Sciatic nerve (tissue), 1 donor: ENCODE measurements around the genes WNT10A, CNPPD1, RETREG2 and DNPEP.

- PRO-cap: no peak
These were observed 3.2 kb downstream of the CXCR2 start for GRCh38 chr2:218128881-218129483.

DNA sequence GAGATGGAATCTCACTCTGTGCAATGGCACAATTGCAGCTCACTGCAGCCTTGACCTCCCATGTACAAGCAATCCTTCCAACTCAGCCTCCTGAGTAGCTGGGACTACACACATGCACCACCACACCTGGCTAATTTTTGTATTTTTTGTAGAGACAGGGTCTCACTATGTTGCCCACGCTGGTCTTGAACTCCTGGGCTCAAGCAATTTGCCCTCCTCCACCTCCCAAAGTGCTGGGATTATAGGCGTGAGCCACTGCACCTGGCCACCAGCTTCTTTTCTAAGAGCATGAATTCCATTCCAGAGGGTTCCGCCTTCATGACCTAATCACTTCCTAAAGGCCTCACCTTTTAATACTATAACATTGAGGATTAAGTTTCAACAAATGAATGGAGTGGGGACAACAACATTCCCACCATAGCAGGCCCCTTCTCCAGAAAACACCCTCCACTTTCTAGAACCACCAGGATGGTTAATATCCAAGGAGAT is 2.3 kb upstream of the TMBIM1 start:
- PRO-cap: no peak

DNA sequence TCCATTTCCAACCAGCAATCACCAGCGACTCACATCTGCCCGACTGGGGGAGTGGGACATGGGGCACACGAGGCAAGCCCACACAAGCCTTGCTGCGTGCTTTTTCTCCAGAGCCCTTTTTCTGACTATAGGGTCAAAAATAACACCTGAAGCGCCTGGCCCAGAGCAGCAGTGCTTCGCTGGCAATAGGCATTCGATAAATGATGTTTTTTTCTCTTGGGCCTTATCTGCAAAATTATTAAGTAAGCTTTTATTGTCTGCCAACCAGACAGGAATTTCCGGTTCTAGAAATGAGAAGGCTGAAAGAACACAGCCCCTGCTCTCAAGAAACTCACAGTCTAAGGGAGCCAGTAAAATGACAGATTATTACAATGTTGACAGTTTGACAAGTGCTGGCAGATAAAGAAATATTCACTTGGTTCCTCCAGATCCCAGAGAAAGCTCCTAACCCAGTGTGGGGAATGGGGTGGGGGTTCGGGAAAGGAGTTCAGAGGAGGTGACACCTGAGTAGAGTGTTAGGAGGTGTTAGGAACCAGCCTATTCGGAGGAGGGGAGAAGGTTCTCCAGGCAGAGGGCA is 2.8 kb upstream of the TMBIM1 start:
- PRO-cap: bidirectional peak, plus-strand start at position 414 of the sequence, minus-strand start at position 198 of the sequence

- PRO-cap: bidirectional peak, plus-strand start at chr2:218329939, minus-strand start at chr2:218329662
These were observed 26.5 kb upstream of the CATIP start for GRCh38 chr2:218329768-218330912.

DNA sequence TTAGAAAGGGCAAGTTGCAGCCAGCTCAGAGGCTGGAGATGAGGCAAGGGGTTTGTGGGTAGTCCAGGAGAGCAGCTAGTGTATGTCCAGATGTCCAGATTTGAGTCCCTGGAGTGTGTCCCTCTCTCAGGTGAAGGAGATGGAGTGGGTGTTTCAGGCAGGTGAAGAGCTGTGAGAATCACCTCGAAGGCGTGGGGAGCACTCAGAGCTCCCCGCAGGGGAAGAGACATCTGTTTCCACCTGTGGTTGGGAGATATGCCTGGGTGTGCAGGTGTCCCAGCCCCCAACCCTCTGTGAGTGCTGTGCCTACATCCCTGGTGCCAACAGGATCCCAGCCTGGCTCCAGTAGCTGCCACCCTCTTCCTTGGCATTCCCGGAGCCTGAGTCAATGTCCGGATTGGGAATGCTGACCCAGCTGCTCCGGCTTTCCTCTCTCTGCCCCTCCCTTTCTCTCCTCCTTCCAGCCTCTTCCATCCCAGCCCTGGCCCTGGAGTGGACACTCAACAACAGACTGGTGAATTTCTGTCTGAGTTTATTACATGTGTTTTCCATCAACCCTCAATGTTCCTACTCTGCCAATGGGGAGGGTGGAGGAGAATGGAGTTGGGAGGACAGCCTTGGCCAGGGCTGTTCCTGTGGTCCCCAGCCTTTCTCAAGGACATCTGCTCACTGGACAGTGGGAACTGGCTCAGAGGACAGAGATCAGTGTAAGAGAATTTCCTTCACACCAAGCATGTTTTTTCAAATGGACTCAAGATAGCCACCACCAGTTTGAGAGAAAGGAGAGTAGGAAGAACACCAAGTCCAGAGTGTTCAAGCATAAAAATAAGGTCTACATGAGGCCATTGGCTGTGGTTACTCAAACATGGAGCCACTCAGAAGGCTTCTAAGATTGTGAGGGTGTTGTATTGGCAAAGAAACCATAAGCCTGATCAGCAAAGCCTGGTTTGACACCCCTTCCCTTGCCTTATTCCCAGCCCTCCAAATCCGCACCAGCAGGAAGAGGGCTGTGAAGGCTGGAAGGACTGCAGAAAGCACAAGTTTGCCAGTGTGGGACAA is 27.1 kb upstream of the WNT6 start:
- PRO-cap: no peak

DNA sequence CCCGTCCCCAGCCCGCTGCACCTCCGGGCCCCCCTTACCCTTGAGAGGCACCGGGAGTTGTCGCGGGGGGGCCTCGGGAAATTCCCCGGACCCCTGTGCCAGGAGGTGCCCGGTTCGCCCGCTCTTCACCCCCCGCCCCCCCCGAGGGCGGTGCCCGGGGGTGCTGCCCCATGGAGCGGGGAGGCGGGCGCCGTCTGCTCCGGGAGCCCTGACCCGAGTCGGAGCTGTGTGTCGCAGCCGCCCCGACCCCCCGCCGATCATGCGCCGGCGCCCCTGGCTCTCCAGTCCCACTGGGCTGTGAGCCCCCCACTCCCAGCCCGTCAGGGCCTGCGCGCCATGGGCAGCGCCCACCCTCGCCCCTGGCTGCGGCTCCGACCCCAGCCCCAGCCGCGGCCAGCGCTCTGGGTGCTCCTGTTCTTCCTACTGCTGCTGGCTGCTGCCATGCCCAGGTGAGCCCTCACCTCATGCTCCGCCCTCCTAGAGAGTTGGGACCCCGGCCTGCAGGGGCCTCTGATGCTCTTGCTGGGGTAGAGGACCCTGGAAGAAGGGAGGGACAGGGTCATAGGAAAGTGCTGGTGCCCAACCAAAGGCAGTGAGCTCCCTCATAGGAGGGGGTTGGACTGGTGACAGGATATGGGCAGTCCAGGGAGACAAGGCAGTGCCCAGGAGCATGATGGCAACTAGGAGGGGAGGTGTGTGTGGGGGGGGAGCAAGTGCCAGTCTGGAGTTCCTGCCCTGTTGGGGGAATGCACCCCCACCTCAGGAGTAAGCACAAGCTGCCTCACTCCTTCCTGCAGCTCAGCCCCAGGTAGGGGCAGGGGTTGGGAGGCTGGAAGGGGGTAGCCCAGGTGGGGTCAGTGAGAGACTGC is at the start of gene WNT10A:
Gene WNT10A, plus strand, starts transcription at position 193 of the 869 bp plus-strand sequence.
- PRO-cap: no peak

- PRO-cap: no peak
These were observed 3.4 kb downstream of the FEV start for GRCh38 chr2:218981515-218981982.

DNA sequence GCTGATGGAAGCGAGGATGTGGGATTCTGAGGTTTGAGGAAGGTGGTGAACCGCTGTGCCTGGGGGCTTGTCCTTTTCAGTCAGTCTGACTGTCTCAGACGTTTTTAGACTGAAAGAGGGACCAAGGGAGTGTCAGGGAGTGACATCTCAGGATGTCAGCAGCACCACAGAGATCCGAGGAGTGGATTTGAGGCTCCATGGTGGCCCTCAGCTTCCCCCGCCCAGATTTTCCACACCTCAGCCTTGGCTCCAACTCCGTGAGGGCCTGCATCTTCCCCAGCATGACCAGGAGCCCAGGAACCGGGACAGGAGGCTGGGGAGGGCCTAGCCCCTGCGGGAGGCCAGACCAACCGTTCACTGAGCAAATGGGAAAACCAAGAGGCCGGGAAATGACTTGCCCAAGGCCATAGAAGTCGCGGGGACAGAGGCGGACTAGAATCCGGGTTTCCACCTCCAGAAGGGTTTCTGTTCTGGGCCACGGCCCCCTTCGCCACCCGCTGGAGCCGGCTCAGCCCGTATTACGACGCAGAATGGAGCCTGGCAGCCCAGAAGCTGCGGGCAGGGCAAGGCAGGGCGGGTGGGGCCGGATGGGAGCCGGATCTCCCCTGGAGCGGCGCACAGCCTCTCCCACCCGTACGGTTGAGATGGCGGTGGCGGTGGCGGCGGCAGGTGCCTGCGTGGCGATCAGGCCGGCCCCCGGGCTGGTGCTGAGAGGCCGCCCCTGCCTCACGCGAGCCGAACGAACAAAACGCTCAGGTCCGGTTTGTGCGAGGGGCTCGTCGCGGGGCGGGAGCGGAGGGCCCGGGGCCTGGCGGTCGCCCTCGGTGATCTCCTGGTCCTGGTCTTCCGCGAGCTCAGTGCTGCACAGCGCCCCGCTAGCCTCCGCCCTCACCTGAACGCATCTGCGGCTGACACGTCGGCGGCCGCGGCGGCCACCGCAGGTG is 8.0 kb upstream of the CRYBA2 start:
- PRO-cap: unidirectional peak, minus-strand start at position 834 of the sequence

GRCh38 chr2:219176543-219177547 is at the start of gene CNPPD1:
Gene CNPPD1 (minus strand): TSS chr2:219176925.
- PRO-cap: bidirectional peak, plus-strand start at chr2:219176984, minus-strand start at chr2:219176925; bidirectional peak, plus-strand start at chr2:219177068, minus-strand start at chr2:219177172

DNA sequence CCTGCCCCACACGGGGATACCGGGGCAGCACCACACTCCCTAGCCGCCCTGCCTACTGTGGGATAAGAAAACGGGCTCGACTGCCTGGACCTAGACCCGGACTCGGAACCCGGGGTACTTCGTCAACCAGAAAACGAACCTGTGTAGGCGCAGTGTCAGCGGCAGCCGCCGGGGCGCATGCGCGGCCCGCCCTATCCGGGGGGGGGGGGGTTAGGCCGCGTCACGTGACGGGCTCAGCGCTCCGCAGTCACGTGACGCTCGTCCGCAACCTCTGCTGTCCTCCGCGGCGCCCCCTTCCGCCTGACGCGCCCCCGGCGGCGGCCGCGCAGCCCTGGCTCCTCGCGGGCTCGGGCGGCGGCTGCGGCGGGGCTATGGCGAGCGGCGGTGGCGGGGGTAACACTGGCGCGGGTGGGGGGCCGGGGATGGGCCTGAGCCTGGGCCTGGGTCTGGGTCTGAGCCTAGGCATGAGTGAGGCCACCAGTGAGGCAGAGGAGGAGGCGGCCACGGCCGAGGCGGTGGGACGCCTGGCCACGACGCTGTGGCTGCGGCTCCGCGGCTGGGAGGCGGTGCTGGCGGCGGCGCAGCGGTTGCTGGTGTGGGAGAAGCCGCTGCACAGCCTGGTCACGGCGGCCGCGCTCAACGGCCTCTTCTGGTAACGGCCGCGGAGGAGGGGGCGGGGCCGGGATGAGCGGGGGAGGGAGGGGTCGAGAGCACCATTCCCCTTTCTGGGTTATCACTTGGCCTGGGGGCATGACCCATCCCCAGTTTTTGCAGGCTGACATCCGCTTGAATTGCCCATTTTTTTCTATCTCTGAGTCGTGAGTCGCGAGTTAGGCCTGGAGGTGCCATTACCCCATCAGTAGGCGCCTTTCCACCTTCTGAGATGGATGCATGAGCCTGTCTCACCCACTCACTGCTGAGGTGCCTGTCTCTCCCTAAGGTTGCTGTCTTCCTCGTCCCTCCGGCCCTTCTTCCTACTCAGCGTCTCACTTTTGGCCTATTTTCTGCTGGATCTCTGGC is at the start of gene RETREG2:
Gene RETREG2, plus strand, starts transcription at position 294 of the 1,020 bp plus-strand sequence.
- PRO-cap: bidirectional peak, plus-strand start at position 294 of the sequence, minus-strand start at position 167 of the sequence; unidirectional peak, minus-strand start at position 647 of the sequence

DNA sequence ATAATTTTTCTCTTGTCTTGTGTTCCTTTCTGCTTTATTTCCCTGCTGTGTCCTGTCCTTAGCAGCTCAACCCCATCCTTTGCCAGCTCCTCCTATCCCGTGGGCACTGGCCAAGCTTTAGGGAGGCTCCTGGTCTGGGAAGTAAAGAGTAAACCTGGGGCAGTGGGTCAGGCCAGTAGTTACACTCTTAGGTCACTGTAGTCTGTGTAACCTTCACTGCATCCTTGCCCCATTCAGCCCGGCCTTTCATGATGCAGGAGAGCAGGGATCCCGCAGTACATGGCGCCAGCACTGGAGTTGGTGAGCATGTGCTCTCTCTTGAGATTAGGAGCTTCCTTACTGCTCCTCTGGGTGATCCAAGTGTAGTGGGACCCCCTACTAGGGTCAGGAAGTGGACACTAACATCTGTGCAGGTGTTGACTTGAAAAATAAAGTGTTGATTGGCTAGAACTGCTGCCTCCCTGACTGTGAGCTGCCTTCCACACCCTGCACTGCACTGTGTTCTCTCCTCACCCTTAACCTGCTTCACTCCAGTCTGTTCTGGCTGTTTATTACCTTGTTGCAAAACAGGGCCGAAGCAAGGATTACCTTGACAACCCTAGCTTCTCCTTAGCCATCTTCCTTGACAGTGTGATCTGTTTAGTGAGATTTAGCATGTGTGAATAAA is 5.1 kb downstream of the RETREG2 start:
- PRO-cap: no peak

DNA sequence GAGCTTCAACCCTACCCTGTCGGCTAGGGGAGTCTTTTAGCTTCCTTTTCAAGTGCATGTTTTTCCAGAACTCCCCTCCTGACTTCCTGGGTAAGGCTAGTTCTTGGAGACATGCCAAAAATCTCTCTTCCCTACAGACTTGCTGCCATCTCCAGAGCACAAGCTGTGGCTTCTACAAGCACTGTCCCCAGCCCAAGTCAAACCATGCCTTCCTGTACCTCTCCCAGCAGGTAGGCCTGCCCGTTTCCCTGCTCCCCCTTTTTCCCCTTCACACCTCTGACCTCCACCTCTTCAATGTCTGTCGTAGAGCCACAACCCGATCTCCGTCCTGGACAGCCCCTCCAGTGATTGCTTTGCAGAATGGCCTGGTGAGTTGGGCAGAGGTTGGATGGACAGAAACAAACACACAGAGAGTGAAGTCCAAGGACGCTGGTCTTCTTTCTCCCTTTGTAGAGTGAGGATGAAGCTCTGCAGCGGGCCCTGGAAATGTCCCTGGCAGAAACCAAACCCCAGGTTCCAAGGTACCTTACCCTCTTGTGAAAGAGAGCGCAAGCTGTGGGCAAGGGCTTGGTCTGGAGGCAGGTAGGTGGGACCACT is 1.6 kb downstream of the ZFAND2B start:
- PRO-cap: no peak

GRCh38 chr2:219277656-219278656 is 1.2 kb upstream of the DNAJB2 start:
- PRO-cap: bidirectional peak, plus-strand start at chr2:219277950, minus-strand start at chr2:219277789

DNA sequence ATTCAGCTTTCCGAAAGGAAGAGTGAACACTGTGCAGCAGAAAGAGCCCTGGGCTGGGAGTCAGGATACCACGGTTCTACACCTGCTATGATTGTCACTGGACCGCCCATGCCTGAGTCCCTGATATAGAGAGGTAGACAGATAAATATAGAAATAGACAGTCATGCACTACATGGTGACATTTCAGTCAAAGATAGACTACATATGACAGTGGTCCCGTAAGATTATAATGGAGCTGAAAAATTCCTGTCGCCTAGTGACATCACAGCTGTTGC is 9.3 kb downstream of the DNPEP start:
- PRO-cap: no peak

GRCh38 chr2:219387537-219388055 is at the start of gene DNPEP:
Gene DNPEP (minus strand): TSS chr2:219387912.
- PRO-cap: unidirectional peak, minus-strand start at chr2:219387929; unidirectional peak, minus-strand start at chr2:219388022

DNA sequence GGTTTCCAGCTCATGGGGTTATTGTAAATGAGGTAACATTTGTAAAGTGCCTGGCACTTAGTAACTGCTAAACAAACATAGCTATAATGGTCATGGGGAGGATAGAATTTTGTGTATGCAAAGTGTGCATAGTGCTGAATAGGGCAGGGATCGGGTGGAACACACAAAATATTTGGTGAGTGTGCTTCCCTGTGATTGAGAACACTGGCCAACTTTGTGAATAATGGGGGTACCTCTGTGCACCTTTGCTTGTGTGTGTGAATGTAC is 6.3 kb downstream of the SPEG start:
- PRO-cap: no peak

- PRO-cap: no peak
These were observed 19.1 kb upstream of the SPEGNB start for GRCh38 chr2:219476614-219477532.

DNA sequence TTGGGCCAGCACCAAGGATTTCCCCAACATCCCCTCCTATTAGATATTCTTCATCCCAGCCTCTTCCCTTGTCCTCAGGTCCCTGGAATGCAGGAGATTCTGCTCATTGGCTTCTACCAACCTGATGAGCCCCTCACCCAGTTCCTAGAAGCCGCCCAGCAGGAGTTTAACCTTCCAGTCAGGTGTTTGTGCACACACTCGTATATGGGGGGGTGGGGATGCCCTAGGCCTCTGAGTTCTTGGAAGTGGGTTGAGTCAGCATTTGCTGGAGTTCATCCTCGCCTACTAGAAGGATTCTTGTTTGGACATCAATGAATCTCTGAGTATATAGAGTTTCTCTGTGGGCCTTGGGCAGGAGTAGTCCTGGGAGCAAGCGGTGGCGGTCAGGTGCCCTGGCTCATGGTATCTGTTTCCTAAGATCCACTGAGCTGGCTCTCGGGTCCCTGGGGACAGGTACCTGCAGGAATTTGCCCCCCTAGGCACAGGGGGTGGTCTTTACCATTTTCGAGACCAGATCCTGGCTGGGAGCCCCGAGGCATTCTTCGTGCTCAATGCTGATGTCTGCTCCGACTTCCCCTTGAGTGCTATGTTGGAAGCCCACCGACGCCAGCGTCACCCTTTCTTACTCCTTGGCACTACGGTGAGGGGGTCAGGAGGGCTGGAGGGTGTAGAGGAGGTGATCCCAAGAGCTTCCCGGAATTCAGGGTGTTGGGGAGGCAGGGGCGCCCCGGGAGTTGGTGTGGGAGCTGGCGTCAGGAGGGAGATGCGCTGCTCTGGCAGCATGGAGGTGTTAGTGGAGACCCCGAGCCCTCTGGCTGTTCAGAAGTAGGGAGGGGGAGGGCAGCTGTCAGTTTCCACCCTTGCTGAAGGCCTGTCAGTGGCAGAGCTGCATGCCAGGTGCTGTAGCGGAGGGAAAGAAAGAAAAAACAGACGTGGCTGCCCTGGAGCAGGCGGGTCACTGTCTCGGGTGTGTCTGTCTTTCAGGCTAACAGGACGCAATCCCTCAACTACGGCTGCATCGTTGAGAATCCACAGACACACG is 3.0 kb downstream of the GMPPA start:
- PRO-cap: no peak

- PRO-cap: unidirectional peak, minus-strand start at chr2:219522183
These were observed 7.9 kb downstream of the ASIC4 start for GRCh38 chr2:219522072-219522729.

GRCh38 chr2:219567893-219568628 is 3.3 kb downstream of the OBSL1 start:
- PRO-cap: no peak